ENCODE data around the genes B3GNT3 and ARRDC2.

GRCh38 chr19:17244682-17244988, 1.1 kb downstream of the NR2F6 start:
- PRO-cap, 3 experiments, result no peak in any of the 3 experiments
- RAMPAGE, long total RNA, 4 experiments, result no peak in any of the 4 experiments
- RRBS, result no CpG with 5 or more reads among the region's 19 CpGs

DNA sequence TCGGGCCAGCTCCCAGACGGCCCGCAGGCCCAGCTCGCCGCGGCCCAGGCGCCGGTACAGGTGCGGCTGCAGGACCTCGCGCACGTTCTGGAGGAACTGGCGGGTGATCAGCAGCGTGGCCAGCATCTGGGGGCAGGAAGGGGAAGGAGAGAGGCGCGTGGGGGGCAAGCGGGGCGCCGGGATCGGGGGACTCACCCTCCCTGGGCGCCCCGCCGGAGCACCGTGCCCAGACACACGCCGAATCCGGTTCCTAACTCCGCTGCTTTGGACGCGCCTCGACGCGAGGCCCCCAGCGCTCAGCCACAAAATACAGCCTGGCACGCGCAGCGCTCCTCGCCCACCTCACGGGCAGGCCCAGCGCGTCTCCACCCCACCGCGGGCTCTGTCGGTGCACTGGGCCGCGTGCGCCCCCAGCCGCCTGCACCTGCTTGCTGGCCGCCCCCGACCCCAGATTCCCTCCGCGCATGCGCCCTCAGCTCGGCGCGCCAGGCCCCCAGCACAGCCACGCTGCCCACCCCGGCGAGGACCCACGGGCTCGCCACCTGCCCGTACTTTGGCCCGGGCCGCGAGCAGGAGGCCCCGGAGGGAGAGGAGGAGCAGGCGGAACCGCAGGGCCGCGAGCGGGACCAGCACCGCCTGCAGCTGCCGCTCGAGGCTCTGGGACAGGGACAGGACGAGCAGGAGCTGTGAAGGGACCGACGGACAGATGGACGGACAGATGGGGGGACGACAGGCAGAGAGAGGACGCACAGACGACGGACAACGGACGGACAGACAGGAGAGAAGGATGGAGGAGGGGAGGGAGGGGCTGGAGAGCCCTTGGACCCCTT, 5.6 kb downstream of the ANO8 start:
- PRO-cap, 3 experiments, result no peak in any of the 3 experiments
- RAMPAGE, long total RNA, 4 experiments, result no peak in any of the 4 experiments
- RRBS, result 34% methylated on average over 17 of the region's 84 CpGs

GRCh38 chr19:17337726-17338527, 574 bp downstream of the GTPBP3 start:
- PRO-cap, 3 experiments, result peak in 1 of 3 experiments; most common plus-strand start chr19:17338200 (in 1); most common minus-strand start chr19:17338077 (in 1)
- RAMPAGE, long total RNA, 4 experiments, result start-site peak on the minus strand in 1 of 4 experiments, at chr19:17338077-17338158 at its widest, 5 reads per replicate
- RRBS, result 14% methylated on average over 22 of the region's 52 CpGs

- PRO-cap, 3 experiments, result peak in 3 of 3 experiments; most common plus-strand start chr19:17686883 (in 1); most common minus-strand start chr19:17686753 (in 2)
- RAMPAGE, long total RNA, 4 experiments, result no peak in any of the 4 experiments
- RRBS, result no CpG with 5 or more reads among the region's 31 CpGs
These were observed 1.5 kb downstream of the UNC13A start for GRCh38 chr19:17686628-17687077.

GRCh38 chr19:17719647-17720454, 571 bp downstream of the MAP1S start:
- PRO-cap, 3 experiments, result no peak in any of the 3 experiments
- RAMPAGE, long total RNA, 4 experiments, result no peak in any of the 4 experiments
- RRBS, result 3% methylated on average over 18 of the region's 55 CpGs

DNA sequence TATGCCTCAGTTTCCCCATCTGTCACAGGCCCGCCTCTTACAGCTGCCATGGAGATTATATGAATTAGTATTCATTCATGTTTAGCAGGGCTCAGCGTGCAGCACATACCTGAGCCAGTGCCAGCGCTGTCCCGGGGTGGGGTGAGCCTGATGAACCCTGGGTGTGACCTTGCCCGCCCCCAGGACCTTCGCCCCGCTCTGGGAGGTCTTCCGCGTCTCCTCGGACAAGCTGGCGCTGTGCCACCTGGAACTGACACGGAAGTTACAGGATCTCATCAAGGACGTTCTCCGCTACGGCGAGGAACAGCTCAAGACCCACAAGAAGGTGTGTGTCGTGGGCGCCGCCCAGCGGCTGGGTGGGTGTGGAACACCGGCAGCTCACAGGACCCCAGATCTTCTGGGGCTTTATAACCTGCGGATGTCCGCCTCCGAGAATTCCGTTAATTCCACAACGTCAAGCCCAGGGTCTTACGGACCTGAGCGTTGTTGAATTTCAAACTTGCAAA, 15.3 kb downstream of the FCHO1 start:
- PRO-cap, 3 experiments, result no peak in any of the 3 experiments
- RAMPAGE, long total RNA, 4 experiments, result no peak in any of the 4 experiments
- RRBS, result no CpG with 5 or more reads among the region's 28 CpGs

DNA sequence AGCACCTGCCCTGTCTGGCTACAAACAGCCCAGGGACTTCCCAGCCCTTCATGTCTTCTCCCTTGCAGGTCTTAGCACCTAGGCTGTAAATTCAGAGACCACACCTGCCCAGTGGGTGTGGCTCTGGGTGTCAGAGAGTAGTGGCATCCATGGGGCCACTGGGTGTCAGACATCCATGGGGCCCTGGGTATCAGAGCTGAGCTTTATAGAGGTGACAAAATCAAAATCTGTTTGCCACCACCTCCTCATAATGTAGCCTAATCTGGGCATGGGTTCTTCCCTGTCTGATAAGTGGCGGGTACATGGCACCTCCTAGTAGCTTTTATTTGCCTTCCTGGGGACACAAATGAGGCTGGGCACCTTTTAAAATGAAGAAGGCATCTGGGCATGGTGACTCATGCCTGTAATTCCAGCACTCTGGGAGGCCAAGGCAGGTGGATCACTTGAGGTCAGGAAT, 4.6 kb upstream of the B3GNT3 start:
- PRO-cap, 3 experiments, result no peak in any of the 3 experiments
- RAMPAGE, long total RNA, 4 experiments, result no peak in any of the 4 experiments
- RRBS, result no CpG with 5 or more reads among the region's 1 CpG

DNA sequence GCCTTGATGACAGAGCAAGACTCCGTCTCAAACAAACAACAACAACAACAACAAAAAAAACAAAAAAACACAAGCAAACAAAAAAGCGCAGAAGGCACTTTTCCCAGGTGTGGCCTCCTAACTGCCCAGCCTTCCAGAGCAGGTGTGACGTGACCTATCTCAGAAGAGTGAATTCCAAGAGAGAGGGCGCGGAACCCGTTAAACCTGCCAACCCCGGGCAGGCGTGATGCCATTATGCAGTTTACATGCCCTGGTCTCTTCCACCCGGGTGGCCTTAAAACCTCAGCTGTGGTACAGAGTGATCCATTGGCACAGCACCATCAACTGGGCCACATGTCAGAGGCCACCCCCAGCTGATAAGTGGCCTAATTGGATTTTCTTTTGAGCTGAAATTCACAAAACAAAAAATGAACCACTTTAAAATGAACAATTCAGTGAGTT, 3.7 kb upstream of the B3GNT3 start:
- PRO-cap, 3 experiments, result no peak in any of the 3 experiments
- RAMPAGE, long total RNA, 4 experiments, result no peak in any of the 4 experiments
- RRBS, result 0% methylated on average over 2 of the region's 9 CpGs

DNA sequence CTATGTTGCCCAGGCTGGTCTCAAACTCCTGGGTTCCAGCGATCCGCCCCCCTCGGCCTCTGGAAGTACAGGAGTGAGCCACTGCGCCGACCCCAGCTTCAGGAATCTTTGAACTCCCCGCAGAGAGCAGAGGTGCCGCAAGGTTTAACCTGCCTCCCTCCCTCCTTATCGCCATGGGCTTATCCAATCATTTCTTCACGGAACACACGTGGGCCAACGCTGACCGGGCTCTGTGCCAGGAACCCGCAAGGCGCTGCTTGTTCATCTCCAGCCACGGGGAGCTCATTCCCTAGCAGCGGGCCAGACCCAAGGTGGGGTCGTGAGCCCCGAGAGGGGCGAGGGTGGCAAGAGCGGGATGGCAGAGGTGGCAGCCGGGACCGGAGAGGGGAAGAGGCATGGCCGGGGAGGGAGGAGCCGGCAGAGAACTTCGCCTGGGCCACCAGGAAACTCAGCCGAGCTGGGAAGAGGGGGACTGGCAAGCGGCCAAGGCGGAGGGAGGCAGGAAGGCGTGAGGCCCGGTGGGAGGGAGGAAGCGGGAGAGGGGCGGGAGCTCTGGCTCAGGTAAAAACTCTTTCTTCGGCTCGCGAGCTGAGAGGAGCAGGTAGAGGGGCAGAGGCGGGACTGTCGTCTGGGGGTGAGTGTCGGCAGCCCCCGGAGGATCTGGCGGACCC, at the start of gene B3GNT3:
Gene B3GNT3 (plus strand): TSS at position 566 of the 671 bp plus-strand sequence.
- PRO-cap, 3 experiments, result no peak in any of the 3 experiments
- RAMPAGE, long total RNA, 4 experiments, result no peak in any of the 4 experiments
- RRBS, result 3% methylated on average over 7 of the region's 40 CpGs

GRCh38 chr19:18007572-18008691, at the start of gene ARRDC2:
ARRDC2 (plus strand) TSS chr19:18008170.
- PRO-cap, 3 experiments, result peak in 3 of 3 experiments; most common plus-strand start chr19:18008170 (in 3); most common minus-strand start chr19:18008016 (in 2)
- RAMPAGE, long total RNA, 4 experiments, result no peak in any of the 4 experiments
- RRBS, result 2% methylated on average over 48 of the region's 106 CpGs

DNA sequence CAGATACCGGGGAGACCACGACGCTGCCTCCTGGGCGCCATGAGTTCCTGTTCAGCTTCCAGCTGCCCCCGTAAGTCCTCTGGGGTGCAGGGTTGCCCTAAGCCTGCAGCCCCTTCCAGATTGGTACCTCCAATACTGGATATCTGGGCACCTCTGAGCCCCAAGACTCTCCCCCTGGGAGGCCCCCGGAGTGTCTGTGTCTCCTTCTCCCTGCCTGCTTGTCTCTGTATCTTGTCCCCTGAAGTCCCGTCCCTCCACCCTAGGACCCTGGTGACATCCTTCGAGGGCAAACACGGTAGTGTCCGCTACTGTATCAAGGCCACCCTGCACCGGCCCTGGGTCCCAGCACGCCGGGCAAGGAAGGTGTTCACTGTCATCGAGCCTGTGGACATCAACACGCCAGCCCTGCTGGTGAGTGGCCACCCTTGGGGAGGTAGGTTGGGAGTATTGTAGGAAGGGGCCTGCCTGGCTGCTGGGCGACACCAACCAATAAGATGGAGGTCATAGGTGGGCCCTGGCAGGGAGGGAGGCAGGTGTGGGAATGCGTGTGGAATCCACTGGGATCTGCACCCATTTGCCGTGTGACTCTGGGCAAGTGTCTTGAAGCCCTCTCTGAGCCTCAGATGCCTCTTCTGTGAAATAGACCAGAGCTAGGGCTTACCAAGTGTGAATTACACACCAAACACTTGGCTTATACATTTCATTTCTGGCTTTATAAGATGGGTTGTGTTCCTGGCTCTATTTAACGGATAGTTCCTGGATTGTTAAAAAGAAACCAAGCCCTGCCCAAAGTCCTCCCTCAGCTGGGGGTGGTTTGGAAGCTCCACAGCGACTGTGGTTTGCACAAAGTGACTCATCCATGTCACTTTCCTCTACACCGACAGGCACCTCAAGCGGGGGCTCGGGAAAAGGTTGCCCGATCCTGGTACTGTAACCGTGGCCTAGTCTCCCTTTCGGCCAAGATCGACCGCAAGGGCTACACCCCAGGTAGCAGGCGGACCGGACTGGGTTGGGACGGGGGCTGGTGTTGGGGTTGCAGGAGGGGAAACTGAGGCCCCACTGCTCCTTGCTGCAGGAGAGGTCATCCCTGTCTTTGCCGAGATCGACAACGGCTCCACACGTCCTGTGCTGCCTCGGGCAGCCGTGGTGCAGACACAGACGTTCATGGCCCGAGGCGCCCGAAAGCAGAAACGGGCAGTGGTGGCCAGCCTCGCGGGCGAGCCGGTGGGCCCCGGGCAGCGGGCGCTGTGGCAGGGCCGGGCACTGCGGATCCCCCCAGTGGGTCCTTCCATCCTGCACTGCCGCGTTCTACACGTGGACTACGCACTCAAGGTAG, 1.2 kb downstream of the ARRDC2 start:
- PRO-cap, 3 experiments, result no peak in any of the 3 experiments
- RAMPAGE, long total RNA, 4 experiments, result no peak in any of the 4 experiments
- RRBS, result 6% methylated on average over 1 of the region's 55 CpGs

- PRO-cap, 3 experiments, result no peak in any of the 3 experiments
- RAMPAGE, long total RNA, 4 experiments, result no peak in any of the 4 experiments
- RRBS, result 72% methylated on average over 19 of the region's 32 CpGs
These were observed 25.3 kb downstream of the MAST3 start for GRCh38 chr19:18122535-18123691.

DNA sequence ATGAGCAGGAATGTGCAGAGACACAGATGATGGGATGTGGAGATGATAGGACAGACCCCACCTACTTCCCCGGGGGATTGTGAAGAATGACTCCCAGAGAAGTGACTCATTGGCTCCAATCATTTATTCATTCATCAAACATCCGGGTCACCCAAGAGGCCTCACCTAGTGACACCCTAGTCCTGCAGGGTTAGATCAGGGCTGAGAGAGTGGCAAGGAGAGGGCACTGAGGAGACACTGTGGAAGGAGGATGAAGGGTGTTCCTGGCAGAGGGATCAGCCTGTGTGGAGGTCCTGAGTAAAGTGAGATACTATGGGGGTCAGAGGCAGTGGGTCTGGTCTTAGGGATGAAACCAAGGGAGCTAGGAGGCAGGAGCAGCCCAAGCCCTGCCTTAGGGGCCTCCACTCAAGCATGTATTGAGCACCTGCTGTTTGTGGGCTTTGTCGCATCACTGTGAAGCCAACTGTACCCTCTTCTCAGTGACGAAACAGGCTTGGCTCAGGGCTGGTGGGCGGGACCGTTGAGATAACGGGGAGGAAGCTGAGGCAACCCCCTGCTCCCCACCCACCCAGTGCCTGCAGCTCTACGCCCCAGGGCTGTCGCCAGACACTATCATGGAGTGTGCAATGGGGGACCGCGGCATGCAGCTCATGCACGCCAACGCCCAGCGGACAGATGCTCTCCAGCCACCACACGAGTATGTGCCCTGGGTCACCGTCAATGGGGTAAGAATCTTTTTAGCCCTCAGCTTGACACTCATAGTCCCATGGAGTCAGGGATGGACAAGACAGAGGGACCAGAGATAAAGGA, 3.2 kb downstream of the IFI30 start:
- PRO-cap, 3 experiments, result no peak in any of the 3 experiments
- RAMPAGE, long total RNA, 4 experiments, result start-site peak on the plus strand in 3 of 4 experiments, centred at positions 651 to 655 of the sequence, 218 to 601 reads per replicate
- RRBS, result 81% methylated on average over 2 of the region's 16 CpGs

- PRO-cap, 3 experiments, result no peak in any of the 3 experiments
- RAMPAGE, long total RNA, 4 experiments, result no peak in any of the 4 experiments
- RRBS, result 4% methylated on average over 4 of the region's 42 CpGs
These were observed 5.5 kb downstream of the PDE4C start for GRCh38 chr19:18220509-18221327.

- PRO-cap, 3 experiments, result no peak in any of the 3 experiments
- RAMPAGE, long total RNA, 4 experiments, result no peak in any of the 4 experiments
- RRBS, result no CpG with 5 or more reads among the region's 5 CpGs
These were observed 19.4 kb downstream of the IQCN start for GRCh38 chr19:18254963-18255140.

- PRO-cap, 3 experiments, result no peak in any of the 3 experiments
- RAMPAGE, long total RNA, 4 experiments, result no peak in any of the 4 experiments
- RRBS, result no CpG with 5 or more reads among the region's 11 CpGs
These were observed 3.0 kb downstream of the IQCN start for GRCh38 chr19:18271173-18271795.

DNA sequence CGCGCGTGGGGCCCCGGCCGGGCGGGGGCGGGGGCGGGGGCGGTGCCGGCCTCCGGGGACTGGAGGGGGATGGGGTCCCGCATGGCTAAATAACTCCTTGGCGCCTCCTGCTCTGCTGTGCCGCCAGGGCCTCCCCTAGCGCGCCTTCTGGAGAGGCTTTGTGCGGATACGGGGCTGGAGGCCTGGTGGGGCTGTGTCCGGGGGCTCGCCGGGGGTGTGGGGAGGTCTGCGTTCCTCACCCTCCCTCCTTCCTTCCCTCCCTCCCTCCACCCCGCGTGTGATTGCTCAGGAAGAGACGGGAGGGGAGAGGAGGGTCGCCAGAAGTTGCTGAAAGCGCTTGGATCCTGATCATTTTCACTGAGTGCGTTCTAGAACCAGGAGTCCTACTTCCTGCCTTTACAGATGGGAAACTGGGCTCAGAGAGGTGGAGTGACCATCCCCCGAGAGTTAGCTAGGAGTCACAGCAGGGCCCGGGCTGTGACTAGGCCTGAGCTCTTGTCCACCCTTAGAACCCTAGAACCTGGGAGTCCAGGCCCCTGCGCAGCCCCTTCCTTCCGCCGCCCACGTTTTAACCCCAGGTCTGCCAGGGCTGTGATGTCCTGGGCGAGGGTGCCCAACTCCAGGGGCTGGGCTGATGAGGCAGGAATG, 680 bp upstream of the JUND start:
- PRO-cap, 3 experiments, result peak in 3 of 3 experiments; most common plus-strand start position 115 of the sequence (in 3); most common minus-strand start position 149 of the sequence (in 3)
- RAMPAGE, long total RNA, 4 experiments, result start-site peak on the plus strand in 2 of 4 experiments, centred at positions 116 to 117 of the sequence, 7 to 31 reads per replicate
- RRBS, result 3% methylated on average over 4 of the region's 35 CpGs

DNA sequence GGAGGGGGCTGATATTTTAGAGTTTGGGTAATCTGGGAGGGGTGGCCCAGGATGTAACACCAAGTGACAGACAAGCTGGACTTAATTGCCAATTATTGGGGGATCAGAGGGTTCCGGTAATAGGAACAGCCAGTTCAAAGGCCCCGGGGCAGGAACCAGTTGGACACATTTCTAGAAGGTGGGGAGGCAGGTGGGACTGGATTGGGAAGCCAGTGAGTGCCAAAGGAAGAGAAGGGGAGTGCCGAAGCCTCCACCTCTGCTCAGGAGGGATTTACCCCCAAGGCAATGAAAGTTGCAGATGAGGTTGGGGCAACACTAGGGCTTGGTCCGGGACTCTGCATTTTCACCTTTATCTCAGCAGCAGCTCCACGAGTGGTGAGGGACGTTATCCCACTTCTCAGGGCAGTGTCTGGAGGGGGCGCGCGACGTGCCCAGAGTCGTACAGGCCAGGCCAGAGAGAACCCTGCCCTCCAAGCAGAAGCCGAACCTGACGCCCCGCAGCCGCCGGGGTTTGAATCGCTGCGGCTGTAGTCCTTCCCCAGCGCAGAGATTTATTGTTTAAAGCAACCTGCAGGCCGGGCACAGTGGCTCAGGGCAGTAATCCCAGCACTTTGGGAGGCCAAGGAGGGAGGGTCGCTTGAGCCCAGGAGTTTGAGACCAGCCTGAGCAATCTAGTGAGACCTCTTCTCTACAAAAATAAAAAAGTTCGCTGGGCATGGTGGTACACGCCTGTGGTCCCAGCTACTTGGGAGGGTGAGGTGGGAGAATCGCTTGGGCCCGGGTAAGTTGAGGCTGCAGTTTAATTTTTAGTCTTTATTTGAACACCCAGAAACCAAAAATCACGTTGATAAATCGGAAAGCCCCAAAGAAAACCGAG, 5.8 kb upstream of the JUND start:
- PRO-cap, 3 experiments, result no peak in any of the 3 experiments
- RAMPAGE, long total RNA, 4 experiments, result no peak in any of the 4 experiments
- RRBS, result 29% methylated on average over 5 of the region's 28 CpGs

DNA sequence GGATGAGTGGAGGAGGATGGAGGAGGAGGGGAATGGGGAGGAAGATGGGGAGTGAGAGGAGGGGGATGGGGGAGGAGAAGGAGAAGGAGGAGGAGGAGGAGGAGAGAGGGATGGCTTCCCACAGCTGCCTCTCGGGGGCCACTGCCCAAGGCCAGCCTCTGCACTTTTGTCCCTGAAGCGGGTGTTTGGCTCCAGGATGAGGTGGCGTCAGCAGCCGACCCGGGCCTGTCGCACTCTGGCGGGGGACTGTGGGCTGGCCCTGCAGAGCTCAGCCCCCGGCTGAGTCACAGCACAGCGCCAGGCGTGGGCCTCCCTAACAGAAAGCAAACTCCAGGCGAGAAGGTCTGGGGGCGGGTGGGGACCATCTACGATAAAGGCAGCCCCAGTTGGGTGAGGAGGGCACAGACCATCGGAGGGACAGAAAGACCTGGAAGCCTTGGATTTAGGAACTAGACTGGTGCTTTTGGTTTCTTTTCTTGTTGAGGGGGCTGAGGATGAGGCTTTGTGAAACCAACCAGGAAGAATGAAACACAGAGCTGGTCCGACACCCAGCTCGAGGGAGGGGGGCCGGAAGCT, 18.4 kb downstream of the LSM4 start:
- PRO-cap, 3 experiments, result peak in 3 of 3 experiments; most common plus-strand start position 326 of the sequence (in 2); most common minus-strand start position 237 of the sequence (in 2)
- RAMPAGE, long total RNA, 4 experiments, result no peak in any of the 4 experiments
- RRBS, result 23% methylated on average over 5 of the region's 17 CpGs

GRCh38 chr19:18389435-18389945, 3.5 kb downstream of the GDF15 start:
- PRO-cap, 3 experiments, result no peak in any of the 3 experiments
- RAMPAGE, long total RNA, 4 experiments, result no peak in any of the 4 experiments
- RRBS, result no CpG with 5 or more reads among the region's 5 CpGs